Trachea (tissue), 1 donor: ENCODE measurements around a stretch of chr11.

- PRO-cap = no peak
These were observed 87.8 kb downstream of the FEZ1 start for GRCh38 chr11:125408151-125408861.

DNA sequence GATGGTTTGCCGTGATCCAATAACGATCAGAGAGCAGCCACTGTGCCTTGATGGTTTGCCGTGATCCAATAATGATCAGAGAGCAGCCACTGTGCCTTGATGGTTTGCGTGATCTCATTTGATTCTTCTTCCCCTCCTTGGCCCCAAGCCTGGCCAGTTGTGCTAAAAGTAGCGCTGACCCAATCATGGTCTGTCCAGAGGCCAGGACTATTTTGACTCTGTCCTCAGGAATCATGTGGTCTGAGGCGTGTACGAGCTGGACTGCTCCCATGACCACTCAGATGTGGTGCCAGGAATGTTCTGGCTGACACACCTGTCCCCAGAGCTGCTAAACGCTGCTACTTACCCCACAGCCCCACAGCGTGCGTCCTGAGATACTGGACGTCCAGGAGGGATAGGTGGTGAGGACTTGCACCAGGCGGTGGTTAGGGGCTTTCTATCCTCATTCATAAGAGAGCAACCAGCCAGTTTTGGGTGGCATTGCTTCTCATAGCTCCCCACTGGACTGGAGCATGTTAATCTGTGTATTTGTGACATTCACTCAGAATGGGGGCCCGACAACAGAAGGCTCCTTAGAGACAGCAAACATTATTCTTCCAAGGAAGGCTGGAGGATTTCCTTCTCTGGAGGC, 70.4 kb downstream of the FEZ1 start:
- PRO-cap = no peak

GRCh38 chr11:125457691-125458401, 38.2 kb downstream of the FEZ1 start:
- PRO-cap = no peak

- PRO-cap = no peak
These were observed 14.2 kb downstream of the VSIG10L2 start for GRCh38 chr11:125959782-125960760.

- PRO-cap = bidirectional peak, plus-strand start at chr11:126063442, minus-strand start at chr11:126063281
These were observed 653 bp upstream of the CDON start for GRCh38 chr11:126063122-126063916.

DNA sequence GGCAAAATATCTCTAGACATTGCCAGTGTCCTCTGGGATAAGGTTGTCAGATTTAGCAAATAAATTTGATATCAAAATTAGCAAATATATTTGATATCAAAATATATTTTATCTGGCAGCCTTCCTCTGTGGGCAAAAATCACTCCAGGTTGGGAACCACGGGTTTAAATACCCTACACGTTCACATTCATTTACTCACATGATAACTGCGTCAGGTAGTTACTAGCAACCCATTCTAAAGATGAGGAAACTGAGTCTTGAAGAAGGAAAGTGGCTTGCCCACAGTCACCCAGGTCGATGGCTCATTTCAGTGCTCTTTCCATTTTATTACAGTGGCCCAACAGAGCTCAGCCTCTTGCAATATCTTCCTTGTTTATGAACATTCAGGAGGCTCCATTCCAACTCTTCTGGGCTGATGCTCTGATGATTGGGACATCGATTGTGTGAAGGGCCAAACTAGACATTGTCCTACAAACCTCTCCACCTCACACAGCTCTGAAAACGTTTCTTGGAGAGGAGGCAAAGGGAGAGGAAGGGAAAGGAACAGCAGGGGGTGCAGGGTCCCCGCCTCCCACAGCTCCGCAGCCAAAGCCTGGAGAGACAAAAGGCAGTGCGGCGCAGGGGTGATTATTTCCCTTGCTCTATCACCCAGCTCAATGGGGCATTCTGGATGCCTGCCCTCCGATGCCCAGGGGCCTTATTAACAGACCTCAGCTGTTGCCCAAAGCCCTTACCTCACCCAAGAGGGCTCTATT, 19.4 kb upstream of the CDON start:
- PRO-cap = no peak

DNA sequence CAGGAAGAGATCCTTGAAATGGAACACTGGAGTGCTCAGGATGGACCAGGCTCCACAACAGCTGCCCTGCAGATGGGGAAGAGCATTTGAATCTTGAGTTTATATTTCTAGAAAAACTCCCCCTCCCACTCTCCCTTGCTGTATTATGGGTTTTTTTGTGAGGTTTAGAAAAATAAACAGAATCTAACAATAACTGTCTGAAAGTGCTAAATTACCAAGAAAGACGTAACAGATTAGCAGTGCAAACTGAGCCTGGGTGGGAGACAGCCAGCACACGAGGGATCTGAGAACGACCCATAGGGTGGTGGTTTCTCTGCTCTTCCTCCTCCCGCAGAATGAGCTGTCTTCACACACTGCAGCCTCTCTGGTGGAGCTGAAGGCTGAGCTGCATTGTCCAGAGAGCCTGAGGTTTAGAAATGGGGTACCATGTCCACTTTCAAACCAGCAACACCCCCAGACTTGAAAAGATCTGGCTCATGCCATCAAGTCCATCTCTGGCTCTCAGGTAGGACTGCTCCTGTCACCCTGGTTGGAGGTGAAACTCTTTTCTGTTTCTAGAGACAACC, 61.8 kb upstream of the CDON start:
- PRO-cap = no peak

DNA sequence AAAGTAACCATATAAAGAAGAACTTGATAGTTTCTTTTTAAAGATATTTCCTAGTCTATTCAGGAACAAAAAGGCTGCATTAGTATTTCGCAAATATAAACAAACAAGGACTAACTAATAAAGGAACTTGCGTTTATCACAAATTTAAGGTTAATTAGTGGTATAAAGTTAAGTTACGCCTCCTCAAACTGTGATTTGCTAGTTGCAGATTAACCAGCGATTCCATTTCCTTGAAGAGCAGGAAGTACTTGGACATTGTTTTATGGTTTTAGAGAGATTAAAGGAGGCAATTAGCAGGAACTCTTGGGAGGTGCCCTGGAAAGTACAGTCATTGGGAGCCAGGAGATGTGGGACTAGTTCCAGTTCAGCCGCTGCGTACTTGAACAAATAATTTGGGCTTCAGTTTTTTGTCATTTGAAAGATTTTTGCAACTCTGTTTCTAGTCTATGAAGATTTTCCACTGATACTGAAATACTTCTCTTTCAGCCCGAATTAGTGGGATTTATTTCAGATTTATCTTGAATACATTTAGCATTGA, 3.2 kb downstream of the FAM118B start:
- PRO-cap = no peak

DNA sequence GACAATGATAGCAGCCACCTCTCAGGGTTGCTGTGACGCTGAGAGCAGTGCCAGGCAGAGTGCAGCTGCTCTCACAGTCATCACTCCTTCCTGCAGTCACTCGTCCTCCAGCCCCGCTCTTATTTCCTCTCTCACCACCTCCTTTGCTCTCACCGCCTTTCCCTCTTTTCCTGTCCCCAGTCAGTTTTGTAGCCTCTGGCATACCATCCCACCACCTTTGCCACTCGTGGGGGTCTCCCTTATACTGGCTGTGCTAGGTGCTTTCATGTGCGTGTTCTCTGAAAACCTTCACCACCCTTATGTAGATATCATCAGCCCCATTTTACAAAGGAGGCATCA, 19.4 kb upstream of the ST3GAL4 start:
- PRO-cap = no peak

GRCh38 chr11:126354551-126355019, 901 bp upstream of the ST3GAL4 start:
- PRO-cap = no peak

DNA sequence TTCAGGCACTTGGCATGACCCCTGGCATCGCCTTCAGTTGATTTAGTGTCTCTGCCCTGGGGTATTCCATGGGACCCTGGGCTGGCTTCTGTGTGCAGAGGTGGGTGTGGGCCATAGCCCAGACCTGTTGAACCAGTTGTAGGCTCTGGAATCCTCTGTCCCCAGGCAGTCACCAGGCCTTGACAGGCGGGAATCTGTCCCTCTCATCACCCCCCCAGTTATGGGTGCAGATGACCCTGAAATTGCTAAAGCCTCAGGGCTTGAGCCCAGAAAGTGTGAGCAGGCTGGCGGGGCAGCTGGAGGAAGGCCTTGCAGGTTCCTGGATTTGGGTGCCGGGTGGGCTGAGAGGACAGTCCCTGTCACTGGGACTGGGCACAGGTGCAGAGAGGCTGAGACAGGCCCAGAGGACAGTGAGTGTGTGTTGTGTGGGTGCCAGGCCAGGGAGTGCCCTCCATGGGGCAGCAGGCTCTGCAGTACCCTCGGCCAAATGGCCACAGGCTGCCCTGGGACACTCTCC, 27.2 kb downstream of the ST3GAL4 start:
- PRO-cap = no peak

DNA sequence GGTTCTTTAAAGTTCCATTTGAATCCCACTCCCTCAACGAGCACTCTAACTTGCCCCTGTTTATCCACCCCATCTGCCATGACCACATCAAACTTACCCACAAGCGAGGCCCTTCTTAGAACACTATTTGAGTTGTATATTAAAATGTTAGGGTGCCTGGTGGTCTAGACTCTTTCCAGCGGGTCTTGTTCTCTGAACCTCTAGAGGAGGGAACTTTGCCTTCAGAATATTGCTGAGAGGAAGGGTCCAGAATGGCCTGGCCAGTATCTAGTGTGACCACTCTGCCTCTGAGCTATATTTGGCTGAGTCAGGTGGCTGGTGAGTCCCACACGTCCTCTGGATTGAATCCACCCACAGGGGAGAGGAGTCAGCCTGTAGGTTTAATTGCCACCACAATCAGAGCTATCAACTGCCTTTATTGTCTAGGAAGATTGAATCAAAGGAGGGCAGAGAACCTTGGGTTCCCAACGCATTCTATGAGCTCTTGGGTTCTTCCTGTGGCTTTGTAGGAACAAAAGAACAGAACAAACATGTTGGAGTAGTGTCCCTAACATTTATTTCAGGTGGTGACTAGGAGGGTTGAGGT, 67.6 kb downstream of the ST3GAL4 start:
- PRO-cap = no peak

DNA sequence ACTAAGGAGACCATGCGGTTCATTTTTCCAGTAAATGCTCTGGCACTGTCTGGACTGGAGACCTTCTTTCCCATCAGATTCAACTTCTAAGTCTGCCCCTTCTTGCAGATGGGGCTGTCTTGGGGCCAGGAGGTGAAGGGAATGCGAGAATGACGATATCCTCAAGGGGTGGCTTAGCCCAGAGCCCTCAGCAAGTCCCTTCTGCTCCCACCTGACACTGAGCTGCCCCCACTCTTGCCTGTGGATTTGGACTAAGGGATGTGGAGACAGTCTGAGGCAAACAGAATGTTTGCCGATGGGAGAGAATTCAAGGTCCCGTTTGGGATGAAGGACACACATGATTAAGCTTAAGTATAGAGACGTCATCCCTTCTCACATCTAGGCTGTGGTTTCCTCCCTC, 71.3 kb downstream of the ST3GAL4 start:
- PRO-cap = no peak

DNA sequence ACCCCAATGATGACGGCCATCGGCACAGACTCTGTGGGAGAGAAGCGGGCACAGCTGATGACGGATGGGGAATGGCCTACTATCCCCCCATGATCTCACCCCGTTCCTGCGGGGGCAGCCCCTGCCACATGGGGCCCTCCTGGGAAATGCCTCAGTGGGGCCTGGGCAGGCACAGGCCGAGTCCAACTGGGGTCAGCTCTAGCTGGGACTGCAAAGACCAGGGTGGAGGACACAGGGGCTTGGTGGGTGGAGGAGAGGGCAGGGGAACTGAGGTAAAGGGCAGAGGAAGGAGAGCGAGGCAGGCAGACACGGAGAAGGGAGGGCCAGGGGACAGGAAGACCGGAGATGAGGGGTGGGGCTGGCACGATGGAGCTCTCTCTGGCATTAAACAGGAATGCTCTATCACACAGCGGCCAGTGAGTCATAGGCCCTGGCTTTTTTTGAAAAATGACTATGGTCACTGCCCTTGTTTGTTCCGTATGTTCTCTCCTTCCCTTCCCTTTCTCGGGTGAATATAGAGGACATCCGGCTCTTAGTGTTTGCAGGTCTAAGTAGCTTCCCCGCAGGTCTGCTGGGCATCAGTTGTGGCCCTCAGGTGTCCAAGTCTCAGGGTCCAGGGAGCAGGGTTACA, 76.1 kb downstream of the ST3GAL4 start:
- PRO-cap = no peak

- PRO-cap = no peak
These were observed 97.2 kb downstream of the ST3GAL4 start for GRCh38 chr11:126452615-126453075.

- PRO-cap = no peak
These were observed 119.5 kb downstream of the ST3GAL4 start for GRCh38 chr11:126474927-126475503.

- PRO-cap = no peak
These were observed 77.9 kb downstream of the KIRREL3 start for GRCh38 chr11:126922524-126923139.

DNA sequence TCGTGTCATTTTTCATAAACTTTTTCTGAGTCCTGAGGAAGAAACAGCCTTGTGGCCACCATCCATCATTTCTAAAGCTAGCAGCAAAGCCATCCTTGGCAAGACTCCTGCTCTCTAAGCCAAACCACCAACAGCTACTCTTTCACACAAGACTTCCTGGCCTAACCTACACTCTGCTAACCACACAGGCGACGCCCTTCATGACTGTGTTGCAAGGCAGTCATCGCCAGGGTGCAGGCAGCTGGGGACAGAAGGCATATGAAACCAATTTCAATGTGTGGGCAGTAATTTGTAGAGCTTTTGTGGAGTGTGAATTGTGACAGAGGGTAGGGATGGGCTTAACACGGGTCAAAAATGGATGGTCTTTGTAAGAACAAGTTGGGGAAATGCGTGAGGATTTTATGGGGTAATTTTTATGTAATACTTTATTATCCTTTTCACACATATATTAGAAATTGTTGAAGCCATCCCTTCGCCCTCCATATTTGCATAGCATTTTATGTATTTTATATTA, 547.6 kb downstream of the ETS1 start:
- PRO-cap = no peak

DNA sequence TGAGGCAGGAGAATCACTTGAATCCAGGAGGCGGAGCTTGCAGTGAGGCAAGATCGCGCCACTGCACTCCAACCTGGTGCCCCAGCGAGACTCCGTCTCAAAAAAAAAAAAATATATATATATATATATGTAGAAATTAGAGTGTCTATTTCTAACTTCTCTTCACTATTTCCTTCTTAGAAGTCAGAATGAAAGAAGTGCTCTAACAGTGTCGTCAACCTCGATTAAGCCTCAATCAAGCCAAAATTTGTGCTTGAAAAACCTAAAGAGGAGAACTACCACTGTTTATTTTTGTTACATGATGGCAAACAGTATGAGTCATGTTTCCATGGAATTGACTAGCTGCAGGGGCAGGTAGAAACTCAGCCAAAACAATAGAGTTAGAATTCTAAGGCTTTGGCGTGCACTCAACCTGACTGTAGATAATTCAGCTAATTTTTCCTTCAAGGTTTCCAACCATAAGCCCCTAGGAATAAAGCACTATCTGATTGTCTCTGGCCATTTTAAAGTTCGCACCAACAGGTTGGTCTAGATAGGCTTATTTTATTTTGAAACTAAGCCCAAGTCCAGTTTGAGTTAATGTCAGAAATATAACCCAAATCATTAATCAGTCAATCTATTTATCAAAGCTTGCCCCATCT, 415.9 kb downstream of the ETS1 start:
- PRO-cap = no peak

GRCh38 chr11:128195090-128195552, 392.2 kb downstream of the ETS1 start:
- PRO-cap = no peak